WTC11 (cell line): ENCODE measurements around the genes SEC16B and FAM20B.

DNA sequence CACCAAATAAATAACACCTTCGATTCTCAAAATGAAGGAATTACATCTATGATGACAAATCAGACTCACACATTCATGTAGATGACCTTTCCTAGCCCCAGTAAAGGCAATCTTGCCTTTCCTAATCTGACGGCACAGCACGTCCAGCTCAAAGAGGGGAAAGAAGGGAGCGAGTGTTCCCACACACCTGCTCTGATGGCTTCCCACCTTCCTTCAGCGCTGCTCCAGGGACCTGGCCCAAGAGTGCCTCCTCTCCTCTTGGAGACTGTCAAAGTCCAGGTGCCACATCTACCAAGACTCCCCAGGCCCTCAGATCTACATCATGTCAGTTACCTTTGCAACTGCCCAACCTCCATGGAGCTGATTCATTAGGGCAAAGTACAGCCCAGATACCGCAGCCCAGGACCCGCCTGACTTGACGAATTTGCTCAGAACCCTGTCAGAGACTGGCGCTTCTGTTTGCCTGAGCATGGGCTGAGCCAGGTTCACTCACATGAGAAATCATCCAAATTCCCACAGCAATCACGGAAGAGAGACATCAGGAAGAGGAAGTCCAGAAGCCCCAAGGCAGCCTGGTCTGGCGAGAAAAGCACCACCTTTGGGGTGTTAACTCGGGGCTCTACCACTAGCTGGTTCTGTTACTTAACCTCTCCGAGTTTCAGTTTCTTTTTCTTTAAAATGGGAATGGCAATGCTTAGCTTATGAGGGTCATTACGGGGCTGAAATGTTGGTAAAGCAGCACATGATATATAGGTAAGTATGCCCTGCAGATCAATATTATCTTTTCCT, at the start of gene SEC16B:
Gene SEC16B, minus strand, starts transcription at position 362 of the 789 bp plus-strand sequence.
- PRO-cap = no peak

DNA sequence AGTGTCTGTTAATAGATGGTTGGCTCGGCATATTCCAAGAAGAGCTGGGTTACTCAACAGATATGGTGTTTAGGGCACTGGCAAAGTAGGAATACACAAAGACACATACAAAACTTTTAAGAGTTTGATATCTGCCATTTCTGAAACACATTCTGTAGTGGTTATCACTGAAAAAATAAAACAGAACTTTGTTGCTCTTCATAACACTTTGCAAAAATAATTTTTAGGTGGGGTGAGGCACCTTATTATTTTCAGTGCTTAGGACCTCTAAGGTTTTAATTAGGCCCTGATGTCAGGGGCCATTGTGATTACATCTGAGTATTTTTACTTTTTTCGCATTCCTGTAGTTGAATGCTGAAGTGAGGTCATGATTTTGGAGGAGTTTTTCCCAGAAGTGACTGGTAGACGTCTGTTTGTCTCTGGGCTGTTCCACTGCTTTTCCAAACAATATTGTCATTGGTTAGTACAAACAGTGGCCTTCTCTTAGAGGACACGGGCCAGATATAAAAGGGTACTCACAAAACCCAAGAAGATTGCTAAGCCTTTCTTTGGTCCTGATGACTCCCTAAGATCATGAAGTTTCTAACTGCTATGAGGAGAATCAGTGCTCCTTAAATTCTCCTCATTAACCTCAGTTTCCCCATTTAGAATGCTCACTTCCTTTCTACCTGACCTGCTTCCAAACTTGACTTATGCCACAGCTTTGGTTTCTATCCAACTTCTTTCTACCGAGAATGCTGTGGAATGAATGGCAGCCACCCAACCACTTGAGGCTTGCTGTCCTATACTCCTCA, 7.6 kb upstream of the RASAL2 start:
- PRO-cap = no peak

DNA sequence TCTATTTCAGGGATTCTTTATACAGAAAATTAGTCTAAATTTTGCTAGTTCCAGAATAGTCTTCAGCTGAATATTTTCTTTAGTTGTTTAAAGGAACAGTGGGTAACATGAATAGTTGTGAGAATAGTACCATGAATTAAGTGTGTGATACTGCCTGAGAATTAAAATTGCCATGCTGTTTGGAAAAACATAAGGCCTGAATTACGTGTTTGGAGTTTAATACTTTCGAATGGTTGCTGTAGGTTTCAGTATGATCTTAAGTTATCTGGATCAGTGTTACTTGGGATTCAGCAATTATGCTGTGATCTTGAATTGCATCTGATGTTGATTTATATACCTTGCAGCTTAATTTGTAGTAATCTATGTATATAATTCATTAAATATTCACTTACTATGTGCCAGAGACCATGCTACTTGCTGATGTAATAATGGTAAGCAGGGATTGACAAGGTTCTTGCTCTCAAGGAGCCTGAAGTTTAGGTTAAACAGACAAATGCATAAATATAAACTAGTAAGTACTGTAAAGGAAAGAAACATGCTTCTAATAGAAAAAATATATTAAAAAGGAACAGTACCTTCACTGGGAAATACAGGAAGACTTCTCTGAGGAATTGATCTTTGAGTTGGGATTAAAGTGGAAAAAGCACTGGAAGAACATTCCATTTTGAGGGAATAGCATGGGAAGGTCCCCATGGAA, 83.2 kb downstream of the RASAL2 start:
- PRO-cap = no peak

DNA sequence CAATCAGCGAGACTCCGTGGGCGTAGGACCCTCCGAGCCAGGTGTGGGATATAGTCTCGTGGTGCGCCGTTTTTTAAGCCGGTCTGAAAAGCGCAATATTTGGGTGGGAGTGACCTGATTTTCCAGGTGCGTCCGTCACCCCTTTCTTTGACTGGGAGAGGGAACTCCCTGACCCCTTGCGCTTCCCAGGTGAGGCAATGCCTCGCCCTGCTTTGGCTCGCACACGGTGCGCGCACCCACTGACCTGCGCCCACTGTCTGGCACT, 176.4 kb downstream of the CLEC20A start:
- PRO-cap = no peak

- PRO-cap = no peak
Observed at GRCh38 chr1:178465778-178466229, 31.0 kb downstream of the CLEC20A start.

- PRO-cap = no peak
Observed at GRCh38 chr1:178474532-178475092, 22.2 kb downstream of the CLEC20A start.

- PRO-cap = bidirectional peak, plus-strand start at chr1:178542732, minus-strand start at chr1:178542622; bidirectional peak, plus-strand start at chr1:178542888, minus-strand start at chr1:178542994; bidirectional peak, plus-strand start at chr1:178543150, minus-strand start at chr1:178543079
Observed at GRCh38 chr1:178542473-178543295, 29.8 kb downstream of the TEX35 start.

- PRO-cap = no peak
Observed at GRCh38 chr1:178838427-178839183, 32.3 kb downstream of the ANGPTL1 start.

GRCh38 chr1:179025549-179026451, at the start of gene FAM20B:
Gene FAM20B (plus strand): TSS chr1:179025894.
- PRO-cap = bidirectional peak, plus-strand start at chr1:179025921, minus-strand start at chr1:179025565; bidirectional peak, plus-strand start at chr1:179026274, minus-strand start at chr1:179026364

DNA sequence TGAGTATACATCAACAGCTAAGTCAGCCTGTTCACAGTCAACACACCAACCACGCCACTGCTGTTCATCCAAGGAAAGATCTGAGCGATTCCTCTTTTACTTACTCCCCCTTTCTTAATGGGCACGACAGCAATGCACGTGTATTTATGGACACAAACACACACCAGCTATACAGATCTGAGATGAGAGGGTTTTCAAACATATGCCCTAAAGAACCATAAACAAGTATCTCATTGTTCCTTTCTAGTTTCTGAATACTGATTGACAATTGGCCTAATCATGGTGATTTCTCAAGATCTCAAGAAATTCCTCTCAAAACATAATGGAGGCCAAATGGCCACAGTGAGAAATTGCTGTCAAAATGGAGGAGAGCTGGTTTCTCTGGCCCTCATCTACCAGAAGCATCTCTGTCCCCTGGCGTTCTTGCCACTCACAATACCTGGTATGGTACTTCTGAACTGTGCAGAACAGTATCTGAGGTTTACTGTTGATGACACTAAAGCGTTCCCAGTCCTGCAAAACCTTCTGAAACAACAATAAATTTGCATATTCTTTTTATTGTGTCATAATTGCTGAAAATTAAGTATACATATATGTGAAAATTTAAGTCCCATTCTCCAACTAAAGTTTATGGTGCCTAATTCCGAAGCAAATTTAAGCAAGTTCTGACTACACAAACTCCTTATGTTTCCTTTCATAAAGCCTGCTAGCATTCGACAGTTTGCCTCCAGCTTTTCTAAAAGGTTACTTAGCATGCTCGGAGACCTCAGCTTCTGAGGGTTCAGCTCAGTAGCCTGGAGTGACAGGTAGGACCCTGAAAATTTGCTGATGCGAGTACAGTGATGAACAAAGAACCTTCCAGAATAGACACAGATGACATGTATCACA, 18.3 kb downstream of the TOR3A start:
- PRO-cap = no peak

- PRO-cap = no peak
Observed at GRCh38 chr1:179825111-179825690, 52.4 kb downstream of the TOR1AIP2 start.

DNA sequence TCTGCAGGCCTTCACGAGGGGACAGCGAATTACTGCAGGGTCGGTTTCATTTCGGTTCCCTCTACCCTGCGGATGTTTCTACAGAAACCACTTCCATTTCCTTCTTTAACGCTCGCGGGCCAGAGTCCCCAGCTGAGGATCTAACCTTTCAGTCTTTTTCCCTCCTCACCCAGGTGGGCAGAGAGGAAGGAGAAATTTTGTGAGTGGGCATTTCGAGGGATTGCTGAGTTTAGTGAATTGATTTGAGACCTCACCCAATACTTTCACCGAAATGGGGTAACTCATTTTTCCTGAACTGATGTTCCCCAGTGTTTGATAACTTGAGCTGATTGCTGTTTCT, 1.2 kb downstream of the TOR1AIP1 start:
- PRO-cap = no peak

DNA sequence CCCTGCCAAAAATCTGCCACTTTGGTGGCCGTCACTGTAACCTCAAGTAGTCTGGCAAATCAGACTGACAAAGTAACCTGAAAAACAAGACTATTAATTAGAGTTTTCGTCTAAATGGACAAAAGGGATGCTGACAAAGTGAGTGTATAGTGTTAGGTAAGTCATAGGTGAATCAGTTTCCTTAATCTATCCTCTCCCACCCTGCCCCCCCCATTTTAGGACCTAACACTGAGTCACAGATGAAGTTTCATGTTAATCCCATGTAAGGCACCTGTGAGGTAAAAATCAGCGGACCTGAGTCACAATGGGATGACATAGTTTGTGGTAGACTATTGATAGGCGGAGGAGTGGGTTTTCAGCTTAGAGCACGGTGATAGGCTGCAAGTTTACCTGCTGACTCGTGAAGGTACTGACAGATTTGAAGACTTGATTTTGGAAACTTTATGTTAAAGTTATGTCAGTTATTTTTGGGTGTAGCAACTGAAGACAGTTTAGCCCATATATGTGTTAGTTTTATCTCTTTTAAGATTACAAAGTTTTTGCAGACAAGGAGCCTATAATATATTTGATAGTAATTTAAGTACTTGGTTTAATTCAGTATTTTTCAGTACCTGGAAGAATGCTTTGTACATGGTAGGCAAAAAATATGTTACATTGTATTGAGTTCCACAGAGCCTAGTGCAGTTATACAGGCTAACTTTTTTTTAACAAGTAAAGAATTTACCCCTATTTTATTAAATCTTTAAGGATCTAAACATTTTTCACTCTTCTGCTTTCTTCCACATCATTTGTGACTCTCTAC, 1.7 kb downstream of the TOR1AIP1 start:
- PRO-cap = no peak

DNA sequence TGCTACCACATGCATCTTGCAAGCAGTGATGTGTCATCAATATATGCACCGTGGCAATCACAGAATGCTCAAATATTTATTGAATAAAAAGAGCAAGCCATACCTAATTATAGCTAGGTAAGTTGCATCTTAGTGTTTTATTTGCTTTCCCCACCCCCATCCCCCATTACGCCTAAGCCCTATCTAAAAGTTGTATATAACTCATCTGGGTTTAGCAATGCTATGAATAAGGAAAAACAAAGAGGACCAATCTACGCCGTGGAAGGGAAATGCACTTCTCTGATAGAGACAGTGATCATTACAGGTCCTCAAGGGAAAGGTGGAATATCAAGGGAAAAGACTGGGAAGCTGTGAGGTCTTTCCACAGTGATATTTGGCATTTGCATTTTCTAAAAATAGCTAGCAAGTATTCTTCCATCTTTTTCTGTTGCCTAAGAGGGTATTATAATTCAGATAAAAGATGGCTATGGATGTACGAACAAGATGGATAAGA, 32.2 kb upstream of the CEP350 start:
- PRO-cap = no peak

DNA sequence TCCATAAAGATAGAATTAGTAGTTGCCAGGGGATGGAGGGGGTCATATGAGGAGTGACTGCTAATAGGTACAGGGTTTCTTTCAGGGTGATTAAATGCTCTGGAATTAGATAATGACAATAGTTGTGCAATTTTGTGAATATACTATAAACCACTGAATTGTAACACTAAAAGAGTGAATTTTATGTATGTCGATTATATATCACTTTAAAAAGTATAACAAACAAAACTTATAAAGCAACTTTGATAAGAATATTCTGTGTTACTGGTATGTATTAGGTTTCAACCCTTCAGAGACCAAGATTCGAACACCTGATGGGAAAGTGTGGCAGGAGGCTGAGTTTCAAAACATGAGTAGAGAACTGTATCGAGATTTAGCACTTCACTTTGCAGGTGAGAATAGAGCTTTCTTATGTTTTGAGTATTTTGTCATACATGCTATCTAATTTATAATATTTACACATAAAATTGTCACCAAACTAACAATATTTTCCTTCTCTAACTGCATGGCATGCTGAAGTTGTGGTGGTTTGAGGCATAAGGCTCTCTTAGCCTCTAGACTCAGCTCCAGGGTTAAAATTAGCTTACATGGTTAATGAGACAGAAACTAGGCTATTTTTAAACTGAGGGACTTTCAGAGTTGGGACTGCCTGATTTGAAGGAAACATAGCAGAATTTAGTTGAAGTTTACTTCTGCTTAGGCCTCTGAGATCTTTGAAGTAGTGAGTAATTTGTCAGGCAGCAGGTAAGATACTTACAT, 48.5 kb downstream of the CEP350 start:
- PRO-cap = no peak

DNA sequence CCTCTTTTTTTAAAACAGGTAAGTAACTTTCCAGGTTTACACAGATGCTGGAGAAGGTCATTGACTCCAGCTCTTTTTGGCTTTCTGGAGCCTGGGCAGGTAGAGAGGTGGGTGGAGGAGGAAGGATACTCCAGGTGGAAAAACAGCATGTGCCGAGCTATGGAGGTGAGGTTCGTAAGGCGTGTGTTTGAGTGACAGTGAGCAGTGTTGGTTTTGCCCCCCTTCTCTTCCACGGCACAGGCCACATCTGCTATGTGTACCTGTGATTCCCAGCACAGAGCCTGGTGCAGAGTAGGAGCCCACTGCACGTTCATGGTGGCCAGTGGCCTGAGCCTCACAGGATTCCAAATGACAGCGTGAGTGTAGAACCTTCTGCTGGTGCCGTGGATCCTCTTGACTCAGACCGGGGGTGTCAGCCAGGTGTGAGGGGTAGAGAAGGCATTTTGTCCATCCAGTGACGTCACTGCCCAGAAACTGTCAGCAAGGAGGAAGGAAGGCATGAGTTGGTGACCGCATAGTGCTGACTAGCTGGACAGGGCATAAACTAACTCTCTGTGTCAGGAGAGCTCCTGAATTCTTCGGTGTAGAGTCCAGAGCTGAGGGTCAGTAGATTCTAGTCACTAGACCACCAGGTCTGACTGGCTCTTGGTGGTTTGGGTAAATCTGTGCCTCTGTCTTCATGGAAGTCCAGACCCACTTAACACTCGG, 3.6 kb downstream of the QSOX1 start:
- PRO-cap = no peak

GRCh38 chr1:180185489-180185831, 30.8 kb downstream of the QSOX1 start:
- PRO-cap = no peak

- PRO-cap = no peak
Observed at GRCh38 chr1:180211032-180211561, 19.0 kb upstream of the LHX4 start.

- PRO-cap = no peak
Observed at GRCh38 chr1:180503320-180503746, 956 bp upstream of the ACBD6 start.

DNA sequence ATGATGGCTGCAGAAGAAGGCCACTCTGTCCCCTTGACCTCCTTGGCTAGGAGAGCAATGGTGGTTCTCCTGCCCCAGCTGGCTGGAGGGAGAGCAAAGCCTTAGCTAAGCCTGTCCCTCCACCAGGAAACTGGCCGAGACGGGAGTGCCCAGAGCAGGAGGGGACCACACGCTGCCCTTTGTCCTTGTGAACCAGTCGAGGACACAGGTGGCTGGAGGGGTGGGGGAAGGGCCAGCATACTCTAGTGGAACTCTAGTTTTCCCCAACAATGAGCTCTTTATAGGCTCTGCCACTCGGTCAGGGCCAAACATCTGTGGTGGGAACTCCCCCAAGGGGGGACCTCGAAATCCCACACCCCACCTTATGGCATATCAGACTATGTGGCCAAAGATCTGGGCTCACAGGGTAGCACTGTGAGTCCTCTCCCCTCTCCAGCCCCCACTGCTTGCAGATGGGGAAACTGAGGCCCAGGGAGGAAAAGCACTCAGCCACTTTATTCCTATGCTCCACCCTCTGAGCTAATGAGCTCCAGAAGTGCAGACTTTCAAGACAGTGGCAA, 12.9 kb downstream of the KIAA1614 start:
- PRO-cap = no peak